ENCODE measurements around a stretch of chr11.

- PRO-cap = unidirectional peak, plus-strand start at chr11:43682306
These were observed 1.5 kb downstream of the HSD17B12 start for GRCh38 chr11:43681996-43682533.

GRCh38 chr11:43770184-43770517 lies 89.6 kb downstream of the HSD17B12 start:
- PRO-cap = no peak

GRCh38 chr11:43794341-43794817 lies 86.3 kb upstream of the ALKBH3 start:
- PRO-cap = no peak

DNA sequence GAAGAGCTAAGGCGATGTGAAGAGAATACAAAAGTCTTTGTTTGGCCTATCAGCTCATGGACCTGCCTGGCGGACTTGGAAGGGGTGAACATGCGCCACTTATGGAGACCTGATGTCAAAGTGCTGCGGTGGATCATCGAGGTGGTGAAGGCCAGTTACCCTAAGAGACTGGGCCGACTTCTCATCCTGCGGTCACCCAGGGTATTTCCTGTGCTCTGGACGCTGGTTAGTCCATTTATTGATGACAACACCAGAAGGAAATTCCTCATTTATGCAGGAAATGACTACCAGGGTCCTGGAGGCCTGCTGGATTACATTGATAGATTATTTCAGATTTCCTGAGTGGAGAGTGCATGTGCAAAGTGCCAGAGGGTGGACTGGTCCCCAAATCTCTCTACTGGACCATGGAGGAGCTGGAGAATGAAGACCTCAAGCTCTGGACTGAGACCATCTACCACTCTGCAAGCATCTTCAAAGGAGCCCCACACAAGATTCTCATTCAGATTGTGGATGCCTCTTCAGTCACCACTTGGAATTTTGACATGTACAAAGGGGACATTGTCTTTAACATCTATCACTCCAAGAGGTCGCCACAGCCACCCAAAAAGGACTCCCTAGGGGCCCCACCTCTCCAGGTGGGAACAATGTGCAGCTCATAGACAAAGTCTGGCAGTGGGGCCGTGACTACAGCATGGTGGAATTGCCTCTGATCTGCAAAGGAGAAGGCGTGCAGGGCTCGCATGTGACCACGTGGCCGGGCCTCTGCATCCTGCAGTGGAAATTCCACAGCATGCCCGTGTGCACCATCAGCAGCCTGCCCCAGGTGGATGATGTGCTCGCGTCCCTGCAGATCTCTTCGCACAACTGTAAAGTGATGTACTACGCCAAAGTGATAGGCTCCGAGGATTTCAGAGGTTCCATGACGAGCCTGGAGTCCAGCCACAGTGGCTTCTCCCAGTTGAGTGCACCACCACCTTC lies 18.2 kb downstream of the ALKBH3 start:
- PRO-cap = no peak

GRCh38 chr11:43905673-43906320 lies 25.2 kb downstream of the ALKBH3 start:
- PRO-cap = no peak

- PRO-cap = no peak
These were observed 13.7 kb upstream of the C11orf96 start for GRCh38 chr11:43928715-43929182.

GRCh38 chr11:43987134-43987923 lies 44.9 kb downstream of the C11orf96 start:
- PRO-cap = no peak

DNA sequence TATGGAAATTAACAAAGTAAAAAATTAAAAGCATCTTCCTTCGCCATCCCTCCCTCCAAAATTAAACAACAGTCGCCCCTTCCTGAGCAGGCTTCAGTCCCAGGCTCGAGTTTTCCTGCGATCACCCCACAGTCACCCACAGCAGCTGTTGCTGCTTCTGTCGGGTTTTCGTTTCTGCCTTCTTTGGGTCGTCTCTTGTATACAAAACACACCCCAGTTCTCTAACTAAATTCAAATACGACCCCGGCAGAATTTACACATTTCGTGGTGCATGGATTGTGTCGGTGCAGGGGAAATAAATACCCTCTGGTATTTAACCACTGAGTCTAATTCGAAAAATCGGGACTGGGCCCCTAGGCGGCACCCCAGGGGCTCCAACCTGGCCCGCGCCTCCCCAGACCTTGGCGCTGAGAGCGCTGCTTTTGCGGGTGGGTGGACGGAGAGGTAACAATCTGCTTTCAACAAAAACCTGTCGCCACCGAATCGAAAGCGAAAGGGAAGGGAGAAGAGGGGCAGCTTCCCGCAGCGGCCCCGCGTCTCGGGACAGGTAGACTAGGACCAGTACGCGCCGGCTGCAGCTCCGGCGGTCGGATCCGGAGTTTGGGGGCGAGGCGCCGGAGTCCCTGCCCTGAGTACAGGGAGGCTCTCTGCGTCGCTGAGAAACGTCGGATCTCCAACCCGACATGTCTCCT lies 4.4 kb downstream of the ALX4 start:
- PRO-cap = no peak

GRCh38 chr11:44559502-44560023 lies 5.9 kb upstream of the CD82 start:
- PRO-cap = bidirectional peak, plus-strand start at chr11:44559680, minus-strand start at chr11:44559444; unidirectional peak, minus-strand start at chr11:44559747

- PRO-cap = no peak
These were observed 9.2 kb downstream of the CD82 start for GRCh38 chr11:44574591-44575042.

DNA sequence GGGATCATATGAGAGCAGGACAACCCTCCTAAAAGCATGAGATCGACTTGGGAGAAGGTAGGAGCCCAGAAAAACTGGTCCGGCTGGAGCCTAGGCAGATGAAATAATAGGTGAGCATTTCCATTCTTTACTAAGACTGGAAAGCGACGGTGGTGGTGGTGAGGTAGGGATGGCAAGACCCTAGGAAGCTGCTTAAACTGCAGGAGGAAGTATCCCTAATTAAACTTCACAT lies 35.6 kb upstream of the TSPAN18 start:
- PRO-cap = no peak

DNA sequence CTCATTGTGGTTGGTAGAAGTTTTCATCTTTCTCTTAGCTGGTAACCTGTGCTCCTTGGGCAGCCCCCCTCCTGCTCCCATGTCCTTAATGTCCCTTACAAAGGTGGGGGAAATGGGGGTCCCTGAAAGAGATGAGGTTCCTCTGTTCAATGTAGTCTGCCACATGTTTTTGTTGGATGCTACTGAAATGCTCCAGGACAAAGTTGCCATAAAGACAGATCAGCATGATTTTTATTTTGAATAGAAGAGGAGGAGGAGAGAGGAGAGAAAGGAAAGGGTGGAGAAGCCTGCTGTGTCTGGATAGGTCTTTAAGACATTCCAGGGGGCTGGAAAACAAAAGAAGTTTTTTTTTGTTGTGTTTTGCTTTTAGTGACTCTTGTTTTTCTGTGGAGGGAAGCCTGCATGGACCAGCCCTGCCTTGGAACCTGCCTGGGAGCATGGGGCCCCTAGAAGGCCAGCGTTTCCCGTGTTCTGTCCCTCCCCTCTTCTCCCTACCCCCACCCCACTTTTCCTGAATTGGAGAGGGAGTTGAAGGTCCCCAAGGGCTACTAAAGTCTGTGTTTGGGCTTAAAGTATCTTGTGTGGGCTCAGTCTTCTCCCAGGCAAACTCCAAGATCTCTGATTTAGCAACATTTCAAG lies 2.3 kb downstream of the TSPAN18 start:
- PRO-cap = no peak

GRCh38 chr11:44780818-44781341 lies 54.1 kb downstream of the TSPAN18 start:
- PRO-cap = no peak

DNA sequence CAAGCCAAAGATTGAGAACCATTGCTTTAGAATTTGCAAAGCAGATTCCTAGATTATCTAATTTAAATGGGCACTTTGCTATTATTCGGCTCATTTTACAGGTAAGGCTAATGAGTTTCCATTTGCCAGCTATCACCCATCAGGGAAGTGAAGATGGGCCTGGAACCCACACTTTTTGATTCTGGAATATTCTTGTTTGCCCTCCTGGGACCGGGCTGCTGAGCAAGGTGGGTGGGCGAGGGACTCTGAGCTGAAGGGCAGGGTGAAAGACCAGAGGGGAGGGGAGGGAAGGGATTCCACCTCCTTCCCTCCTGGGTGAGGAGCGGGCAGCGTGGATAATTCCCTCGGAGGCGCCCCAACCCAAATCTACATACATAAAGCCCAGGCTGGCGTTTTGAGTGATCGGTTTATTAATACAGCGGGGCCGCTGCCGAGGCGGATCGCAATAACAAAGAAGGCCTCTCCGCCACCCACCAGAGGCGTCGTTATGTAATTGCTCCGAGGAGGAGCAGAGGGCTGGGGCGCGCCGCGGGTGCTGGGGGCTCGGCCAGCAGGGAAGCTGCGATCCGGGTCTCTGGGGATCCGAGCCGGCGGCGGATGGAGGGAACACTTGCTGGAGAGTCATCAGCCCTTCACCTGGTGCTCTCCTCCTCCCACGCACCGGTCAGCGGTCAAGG lies 6.2 kb upstream of the TP53I11 start:
- PRO-cap = no peak

- PRO-cap = no peak
These were observed 29.1 kb upstream of the TP53I11 start for GRCh38 chr11:44979555-44980357.

- PRO-cap = no peak
These were observed 46.2 kb upstream of the PRDM11 start for GRCh38 chr11:45100201-45100645.

DNA sequence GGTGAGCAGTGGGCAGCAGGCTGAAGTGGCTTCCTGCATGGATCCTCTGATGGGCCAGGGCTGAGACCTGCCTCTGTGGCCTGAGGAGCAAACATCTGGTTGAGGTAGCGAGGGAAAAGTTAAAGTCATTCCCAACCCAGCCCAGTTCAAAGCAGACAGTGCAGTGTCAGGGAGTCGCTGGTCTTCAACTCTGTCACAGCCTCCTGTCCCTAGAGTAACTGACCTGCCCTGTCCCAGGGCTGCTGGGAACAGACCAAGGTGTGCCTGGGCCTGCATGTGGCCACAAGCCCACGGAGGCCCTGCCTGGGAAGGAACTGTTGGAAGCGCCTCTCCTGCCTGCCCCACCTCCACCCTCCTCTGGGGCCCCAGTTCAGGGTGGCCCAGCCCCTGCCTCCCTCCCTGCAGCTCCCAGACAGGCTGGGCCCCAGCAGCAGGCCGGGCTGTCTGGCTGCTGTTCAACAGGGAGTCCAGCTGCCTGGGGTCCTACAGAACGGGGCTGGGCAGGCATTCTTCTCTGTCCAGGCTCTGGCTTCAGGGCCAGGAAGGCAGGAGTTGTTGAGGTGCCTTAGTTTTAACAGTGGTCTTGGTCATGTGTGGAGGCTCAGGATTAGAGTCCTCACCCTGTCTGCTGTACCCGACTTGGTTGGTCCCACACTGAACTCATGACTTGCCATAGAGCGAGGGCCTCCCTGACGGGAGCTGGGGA lies 11.7 kb downstream of the PRDM11 start:
- PRO-cap = no peak

DNA sequence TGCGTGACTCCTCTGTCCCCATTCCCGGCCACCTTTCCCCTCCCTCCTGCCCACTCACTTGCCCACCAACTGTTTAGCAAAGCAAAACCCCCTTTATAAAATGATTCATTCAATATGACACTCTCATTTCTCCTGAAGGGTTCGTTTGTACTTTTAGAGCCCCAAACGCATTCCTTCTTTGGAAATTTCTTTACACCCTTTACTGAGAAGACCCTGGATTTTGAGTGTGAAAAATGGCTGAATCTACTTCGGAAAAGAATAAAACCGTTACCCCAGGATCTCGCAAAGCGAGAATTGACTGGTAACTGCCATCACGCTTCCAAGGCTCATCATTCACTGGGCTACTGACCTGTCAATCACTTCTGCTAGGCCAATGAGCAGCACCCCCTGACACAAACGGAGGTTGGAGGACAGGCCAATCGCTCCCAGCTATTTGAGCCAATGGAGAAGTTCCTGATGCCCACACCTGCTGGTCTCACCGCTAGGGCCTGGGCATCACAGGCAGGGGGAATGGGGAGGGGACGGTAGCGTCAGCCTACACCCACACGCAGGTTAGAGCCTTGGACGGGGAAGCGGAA lies 56.6 kb upstream of the CHST1 start:
- PRO-cap = no peak

- PRO-cap = no peak
These were observed 13.5 kb upstream of the SLC35C1 start for GRCh38 chr11:45791346-45791877.

DNA sequence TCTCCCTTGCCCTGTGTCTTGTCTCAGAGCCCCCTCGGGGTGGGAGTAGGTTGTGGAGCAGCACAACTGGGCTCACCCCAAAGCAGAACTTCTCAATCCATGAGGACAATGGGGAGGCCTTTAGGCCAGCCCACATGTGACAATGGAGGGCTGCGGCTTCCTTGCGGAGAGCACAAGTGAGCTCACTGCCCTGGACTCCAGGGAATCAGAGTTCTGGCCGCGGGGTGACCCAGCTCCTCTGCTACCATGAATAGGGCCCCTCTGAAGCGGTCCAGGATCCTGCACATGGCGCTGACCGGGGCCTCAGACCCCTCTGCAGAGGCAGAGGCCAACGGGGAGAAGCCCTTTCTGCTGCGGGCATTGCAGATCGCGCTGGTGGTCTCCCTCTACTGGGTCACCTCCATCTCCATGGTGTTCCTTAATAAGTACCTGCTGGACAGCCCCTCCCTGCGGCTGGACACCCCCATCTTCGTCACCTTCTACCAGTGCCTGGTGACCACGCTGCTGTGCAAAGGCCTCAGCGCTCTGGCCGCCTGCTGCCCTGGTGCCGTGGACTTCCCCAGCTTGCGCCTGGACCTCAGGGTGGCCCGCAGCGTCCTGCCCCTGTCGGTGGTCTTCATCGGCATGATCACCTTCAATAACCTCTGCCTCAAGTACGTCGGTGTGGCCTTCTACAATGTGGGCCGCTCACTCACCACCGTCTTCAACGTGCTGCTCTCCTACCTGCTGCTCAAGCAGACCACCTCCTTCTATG lies 784 bp downstream of the SLC35C1 start:
- PRO-cap = no peak